UCH-1 (cell line): Measurements from ENCODE around the genes AKTIP and IRX3.

- RRBS = no CpG with 5 or more reads among the region's 14 CpGs
Observed at GRCh38 chr16:52498518-52499061, 48.4 kb downstream of the TOX3 start.

DNA sequence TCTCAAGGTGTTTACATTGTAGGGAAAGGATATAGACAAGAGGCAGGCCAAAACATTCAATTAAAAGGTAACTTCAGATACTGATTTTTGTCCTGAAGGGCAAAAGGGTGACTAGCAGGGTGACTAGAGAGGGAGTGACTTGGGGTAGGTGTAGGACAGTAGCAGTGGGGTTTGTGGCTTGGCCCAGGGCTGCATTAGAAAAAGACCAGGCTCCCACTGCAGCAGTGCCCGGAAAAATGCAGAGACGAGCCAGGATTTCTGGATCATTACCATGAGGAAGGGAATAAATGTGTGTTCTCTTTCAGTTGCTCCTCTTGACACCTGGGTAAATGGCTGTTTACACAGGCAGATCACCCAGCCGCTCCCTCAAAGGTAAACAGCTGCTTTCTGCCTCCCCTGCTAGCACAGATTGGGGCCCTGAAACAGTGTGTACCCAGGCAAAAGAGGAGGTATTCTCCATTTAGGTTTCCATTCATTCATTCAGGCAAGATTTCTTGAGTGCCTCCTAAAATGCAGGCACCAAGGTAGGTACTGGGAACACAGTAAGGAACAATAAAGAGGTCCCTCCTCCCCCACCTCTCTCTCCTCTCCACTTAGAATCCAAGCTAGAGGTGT lies 15.0 kb upstream of the TOX3 start:
- RRBS = no CpG with 5 or more reads among the region's 3 CpGs

DNA sequence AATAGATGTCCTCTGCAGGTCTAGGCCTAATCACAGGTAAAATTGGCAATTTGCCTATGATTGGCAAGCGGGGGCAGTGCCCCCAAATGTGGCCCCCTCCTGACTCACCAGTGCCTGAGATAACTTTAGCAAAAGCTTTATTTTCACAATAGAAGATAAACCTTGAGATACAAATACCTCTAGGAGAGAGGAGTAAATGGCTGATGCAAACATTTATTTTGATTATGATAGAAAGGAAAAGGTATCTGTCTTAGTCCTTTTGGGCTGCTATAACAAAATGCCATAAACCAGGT lies 132.9 kb upstream of the TOX3 start:
- RRBS = no CpG with 5 or more reads among the region's 1 CpG

GRCh38 chr16:53061542-53062384 lies 7.0 kb downstream of the CHD9 start:
- RRBS = no CpG with 5 or more reads among the region's 7 CpGs

GRCh38 chr16:53093934-53094813 lies 39.4 kb downstream of the CHD9 start:
- RRBS = 21% methylated on average over 1 of the region's 13 CpGs

- RRBS = no CpG with 5 or more reads among the region's 5 CpGs
Observed at GRCh38 chr16:53238311-53238753, 183.5 kb downstream of the CHD9 start.

- RRBS = no CpG with 5 or more reads among the region's 2 CpGs
Observed at GRCh38 chr16:53370653-53371274, 63.5 kb upstream of the RBL2 start.

GRCh38 chr16:53456581-53457027 lies 22.3 kb downstream of the RBL2 start:
- RRBS = no CpG with 5 or more reads among the region's 2 CpGs

GRCh38 chr16:53502186-53503402 lies at the start of gene AKTIP:
Gene AKTIP, minus strand, starts transcription at chr16:53503209.
- RRBS = 4% methylated on average over 32 of the region's 89 CpGs

- RRBS = no CpG with 5 or more reads among the region's 11 CpGs
Observed at GRCh38 chr16:53511695-53512286, 8.8 kb upstream of the AKTIP start.

DNA sequence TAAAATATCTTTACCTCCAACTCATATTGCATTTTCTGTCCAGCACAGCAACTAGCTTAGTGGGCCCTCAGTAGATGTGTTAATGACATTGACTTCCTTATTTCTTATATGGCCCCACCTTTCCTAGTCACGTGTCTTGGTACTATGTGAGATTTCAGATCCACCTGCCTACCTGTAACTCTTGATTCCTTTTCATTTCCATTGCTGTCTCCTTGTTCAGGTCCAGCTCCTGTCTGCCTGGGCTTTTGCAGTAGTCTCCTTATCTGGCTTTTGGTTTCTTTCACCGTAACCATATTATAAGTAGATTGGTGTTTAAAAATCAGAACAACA lies 71.2 kb downstream of the FTO start:
- RRBS = no CpG with 5 or more reads among the region's 2 CpGs

- RRBS = no CpG with 5 or more reads among the region's 3 CpGs
Observed at GRCh38 chr16:53997465-53997784, 289.2 kb downstream of the IRX3 start.

GRCh38 chr16:54077380-54077850 lies 209.2 kb downstream of the IRX3 start:
- RRBS = no CpG with 5 or more reads among the region's 6 CpGs

GRCh38 chr16:54125684-54126203 lies 160.8 kb downstream of the IRX3 start:
- RRBS = no CpG with 5 or more reads among the region's 4 CpGs

- RRBS = no CpG with 5 or more reads among the region's 7 CpGs
Observed at GRCh38 chr16:54265613-54266130, 20.9 kb downstream of the IRX3 start.

DNA sequence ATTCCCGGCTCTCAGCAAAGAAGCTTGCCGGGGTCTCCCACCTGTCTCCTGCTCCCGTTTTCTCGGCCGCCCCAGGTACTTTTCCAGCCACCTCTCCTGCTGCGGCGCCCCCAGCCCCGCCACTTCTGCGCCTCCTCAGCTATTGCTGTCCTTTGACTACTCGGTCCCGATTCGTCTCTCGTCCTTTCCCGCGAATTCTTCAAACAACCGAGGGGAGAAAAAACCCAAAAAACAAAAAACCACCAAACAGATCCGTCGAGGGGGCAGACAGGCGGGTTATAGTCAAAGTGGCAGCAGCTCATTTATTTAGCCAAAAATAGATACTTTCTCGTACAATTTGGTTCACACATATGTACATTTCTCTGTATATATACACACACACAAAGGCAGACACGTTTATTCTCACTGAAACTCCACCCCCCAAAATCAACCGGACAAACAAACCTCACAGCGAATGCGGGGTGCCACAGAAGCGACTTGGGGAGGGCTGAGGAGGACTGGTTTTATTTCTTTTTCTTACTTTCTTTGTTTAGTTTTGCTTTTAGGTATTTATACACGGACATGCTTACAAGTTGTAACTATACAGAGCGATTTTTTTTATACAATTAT lies 3.5 kb downstream of the IRX3 start:
- RRBS = no CpG with 5 or more reads among the region's 27 CpGs

DNA sequence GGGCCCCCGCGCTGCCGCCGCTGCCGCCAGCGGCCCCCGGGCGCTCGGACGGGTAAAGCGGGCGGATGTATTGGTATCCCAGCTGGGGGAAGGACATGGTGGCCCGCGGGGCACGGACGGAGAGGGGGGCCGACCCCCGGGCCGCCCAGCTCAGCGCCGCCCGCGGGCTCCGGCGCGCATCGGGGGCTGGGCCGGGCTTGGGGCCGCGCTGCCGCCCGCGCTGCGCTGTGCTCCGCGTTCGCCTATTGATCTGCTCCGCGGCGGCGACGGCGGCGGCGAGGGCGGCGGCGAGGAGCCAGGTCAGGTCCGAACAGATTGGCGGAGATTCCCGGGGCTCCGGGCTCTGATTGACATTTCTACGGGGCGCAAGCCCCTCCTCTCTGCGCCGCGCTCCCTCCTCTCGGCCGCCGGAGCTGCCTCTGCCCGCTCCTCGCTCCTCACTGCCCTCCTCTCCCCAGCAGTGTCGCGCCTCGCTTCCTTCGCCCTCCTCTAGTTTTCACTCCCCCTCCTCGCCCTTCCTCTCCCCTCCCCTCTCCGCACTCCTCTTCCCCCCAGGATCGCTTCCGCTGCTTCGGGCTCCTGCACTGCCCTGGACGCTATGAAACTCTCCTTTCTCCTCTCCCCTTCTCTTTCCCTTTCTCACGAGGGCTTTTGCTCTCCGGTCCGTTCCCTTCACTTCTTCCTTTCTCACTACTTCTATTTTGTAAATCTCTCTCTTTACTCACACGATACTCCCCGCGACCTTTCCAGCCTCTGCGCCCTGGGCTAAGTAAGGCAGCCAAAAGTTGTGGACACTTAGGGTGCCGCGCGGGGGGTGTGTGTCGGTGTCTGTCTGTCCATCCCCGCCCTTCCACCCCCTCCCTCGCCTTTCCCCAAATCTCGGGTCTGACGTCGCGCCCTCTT lies at the start of gene IRX3:
TSS of gene IRX3 (minus strand) at position 834 of the 903 bp plus-strand sequence.
- RRBS = 3% methylated on average over 21 of the region's 89 CpGs

GRCh38 chr16:54459731-54460285 lies 173.2 kb upstream of the IRX3 start:
- RRBS = no CpG with 5 or more reads among the region's 8 CpGs

GRCh38 chr16:54589480-54589769 lies 302.8 kb upstream of the IRX3 start:
- RRBS = no CpG with 5 or more reads among the region's 6 CpGs

GRCh38 chr16:54929244-54930301 lies 1.1 kb upstream of the IRX5 start:
- RRBS = 4% methylated on average over 13 of the region's 77 CpGs